Cardiac muscle cell (in vitro differentiated cells and primary cell): ENCODE results near the gene PTPRC.

DNA sequence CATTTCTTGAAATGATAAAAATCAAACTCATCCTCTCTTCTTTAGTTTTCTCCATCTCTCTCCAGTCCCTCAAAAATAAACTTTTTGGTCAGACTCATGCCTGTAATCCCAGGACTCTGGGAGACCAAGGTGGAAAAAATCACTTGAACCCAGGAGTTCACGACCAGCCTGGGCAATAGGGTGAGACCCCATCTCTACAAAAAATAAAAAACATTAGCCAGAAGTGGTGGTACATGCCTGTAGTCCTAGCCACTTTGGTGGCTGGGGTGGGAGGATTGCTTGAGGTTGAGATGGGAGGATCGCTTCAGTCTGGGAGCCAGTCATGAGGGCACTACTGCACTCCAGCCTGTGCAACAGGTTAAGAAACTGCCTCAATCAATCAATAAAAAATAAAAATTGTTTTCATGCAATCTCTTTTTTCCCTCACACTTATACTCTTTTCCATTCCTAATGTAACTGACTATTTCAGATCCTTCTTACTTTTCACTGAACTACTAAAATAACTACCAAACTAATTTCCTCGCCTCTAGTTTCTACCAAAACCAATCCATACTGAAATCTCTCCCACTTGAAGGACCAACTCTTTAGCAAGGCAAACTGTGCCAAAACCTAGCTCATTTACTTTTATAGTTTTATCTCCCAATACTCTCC lies 71.3 kb downstream of the DENND1B start:
- RAMPAGE, long total RNA: no peak
- RRBS: no CpG with 5 or more reads among the region's 3 CpGs

- RAMPAGE, long total RNA: no peak
- RRBS: no CpG with 5 or more reads among the region's 7 CpGs
Measured at GRCh38 chr1:197733369-197734090, 41.8 kb downstream of the DENND1B start.

- RAMPAGE, long total RNA: no peak
- RRBS: no CpG with 5 or more reads among the region's 5 CpGs
Measured at GRCh38 chr1:197802071-197802401, 26.8 kb upstream of the DENND1B start.

GRCh38 chr1:197994802-197995446 lies 77.8 kb downstream of the LHX9 start:
- RAMPAGE, long total RNA: no peak
- RRBS: no CpG with 5 or more reads among the region's 8 CpGs

- RAMPAGE, long total RNA: no peak
- RRBS: no CpG with 5 or more reads among the region's 2 CpGs
Measured at GRCh38 chr1:198193551-198194300, 36.9 kb downstream of the NEK7 start.

GRCh38 chr1:198278684-198279368 lies 122.0 kb downstream of the NEK7 start:
- RAMPAGE, long total RNA: no peak
- RRBS: no CpG with 5 or more reads among the region's 3 CpGs

- RAMPAGE, long total RNA: no peak
- RRBS: no CpG with 5 or more reads among the region's 7 CpGs
Measured at GRCh38 chr1:198320004-198321152, 163.6 kb downstream of the NEK7 start.

DNA sequence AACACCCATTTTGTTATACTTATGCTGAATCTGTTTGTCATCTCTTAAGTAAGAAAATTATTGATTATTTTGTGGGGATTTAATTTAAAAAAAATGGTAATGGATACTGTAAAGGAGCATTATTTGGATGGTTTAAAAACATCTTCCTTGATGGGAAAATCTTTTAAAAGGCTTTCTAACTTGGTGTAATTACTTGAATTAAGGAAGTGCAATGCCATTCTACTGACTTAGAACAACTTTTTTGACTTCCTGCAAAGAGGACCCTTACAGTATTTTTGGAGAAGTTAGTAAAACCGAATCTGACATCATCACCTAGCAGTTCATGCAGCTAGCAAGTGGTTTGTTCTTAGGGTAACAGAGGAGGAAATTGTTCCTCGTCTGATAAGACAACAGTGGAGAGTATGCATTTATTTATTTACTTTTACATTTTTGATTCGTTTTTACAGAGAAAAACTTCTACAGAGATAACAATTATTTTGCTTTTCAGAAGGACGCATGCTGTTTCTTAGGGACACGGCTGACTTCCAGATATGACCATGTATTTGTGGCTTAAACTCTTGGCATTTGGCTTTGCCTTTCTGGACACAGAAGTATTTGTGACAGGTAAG lies at the start of gene PTPRC:
Gene PTPRC, plus strand, starts transcription at position 302 of the 608 bp plus-strand sequence.
- RAMPAGE, long total RNA: no peak
- RRBS: no CpG with 5 or more reads among the region's 5 CpGs

GRCh38 chr1:198649794-198650669 lies 11.2 kb downstream of the PTPRC start:
- RAMPAGE, long total RNA: no peak
- RRBS: no CpG with 5 or more reads among the region's 3 CpGs

- RAMPAGE, long total RNA: no peak
- RRBS: no CpG with 5 or more reads among the region's 3 CpGs
Measured at GRCh38 chr1:198658431-198658848, 19.6 kb downstream of the PTPRC start.

DNA sequence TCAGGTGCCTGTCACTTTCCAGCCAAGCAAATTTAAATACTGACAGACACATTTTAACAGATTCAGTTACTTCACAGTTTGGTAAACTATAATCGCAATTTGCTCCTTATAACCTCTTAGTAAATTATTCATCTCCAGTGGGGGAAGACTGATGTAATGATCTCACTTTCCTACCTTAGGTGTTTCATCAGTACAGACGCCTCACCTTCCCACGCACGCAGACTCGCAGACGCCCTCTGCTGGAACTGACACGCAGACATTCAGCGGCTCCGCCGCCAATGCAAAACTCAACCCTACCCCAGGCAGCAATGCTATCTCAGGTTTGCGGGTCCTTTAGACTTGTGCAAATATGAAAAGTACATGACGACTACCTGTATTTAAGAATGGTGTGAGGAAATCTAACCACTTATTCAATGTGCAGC lies 60.6 kb downstream of the PTPRC start:
- RAMPAGE, long total RNA: no peak
- RRBS: no CpG with 5 or more reads among the region's 12 CpGs

- RAMPAGE, long total RNA: no peak
- RRBS: no CpG with 5 or more reads among the region's 9 CpGs
Measured at GRCh38 chr1:198929619-198930861, 291.2 kb downstream of the PTPRC start.

GRCh38 chr1:198934510-198935138 lies 295.8 kb downstream of the PTPRC start:
- RAMPAGE, long total RNA: no peak
- RRBS: no CpG with 5 or more reads among the region's 7 CpGs

DNA sequence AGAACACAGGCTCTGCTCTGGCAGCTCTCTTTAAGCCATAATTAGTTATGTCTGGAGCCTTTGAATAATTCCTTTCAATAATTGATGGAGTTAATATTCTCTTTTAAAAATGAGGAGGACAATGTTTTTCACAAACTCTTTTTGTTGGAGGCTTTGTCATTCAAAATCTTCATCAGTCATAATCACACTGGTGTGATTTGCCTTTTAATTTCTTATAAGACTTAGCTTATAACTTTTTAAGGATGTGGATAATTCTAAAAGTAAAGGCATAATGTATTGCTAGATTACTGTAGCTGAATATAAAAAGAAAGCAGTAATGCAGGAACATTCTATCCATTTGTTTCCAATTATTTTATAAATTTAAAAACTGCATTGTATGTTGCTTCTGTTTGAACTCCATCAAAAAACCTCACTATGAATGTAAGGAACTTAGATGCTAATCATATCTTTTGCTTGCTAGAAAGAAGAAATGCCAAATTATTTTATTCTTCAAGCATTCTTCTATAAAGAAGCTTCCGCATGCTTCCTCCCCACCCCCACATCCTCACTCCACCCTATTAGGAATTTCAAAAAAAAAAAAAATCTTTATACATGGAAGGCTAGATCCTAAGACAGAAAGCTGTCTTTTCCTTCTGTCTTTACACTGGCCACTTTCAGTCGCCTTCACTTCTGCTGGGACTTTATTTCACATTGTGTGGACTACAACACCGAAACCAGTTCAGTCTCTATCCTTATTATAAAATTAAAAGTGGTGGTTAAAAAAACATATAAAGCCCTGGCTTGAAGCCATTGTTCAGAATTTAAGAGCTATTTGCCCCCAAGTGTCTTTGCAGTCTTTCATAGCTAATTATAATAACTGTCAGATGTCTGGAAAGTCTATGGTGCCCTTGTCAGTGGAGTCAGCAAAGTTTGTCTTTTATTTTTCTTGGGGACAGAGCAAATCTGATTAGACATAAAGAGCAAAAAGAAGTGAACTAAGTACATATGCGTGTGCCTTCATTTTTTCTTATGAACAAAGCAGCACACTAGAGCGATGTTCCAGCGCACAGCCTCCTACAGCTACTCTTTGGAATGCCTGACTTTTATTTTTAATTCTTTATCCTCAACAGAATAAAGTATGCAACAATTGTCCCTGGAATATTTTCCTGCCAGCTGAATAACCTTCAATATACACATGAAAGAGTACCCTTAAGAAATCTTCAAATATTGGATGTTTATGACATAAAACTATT lies 297.5 kb downstream of the PTPRC start:
- RAMPAGE, long total RNA: no peak
- RRBS: no CpG with 5 or more reads among the region's 6 CpGs

DNA sequence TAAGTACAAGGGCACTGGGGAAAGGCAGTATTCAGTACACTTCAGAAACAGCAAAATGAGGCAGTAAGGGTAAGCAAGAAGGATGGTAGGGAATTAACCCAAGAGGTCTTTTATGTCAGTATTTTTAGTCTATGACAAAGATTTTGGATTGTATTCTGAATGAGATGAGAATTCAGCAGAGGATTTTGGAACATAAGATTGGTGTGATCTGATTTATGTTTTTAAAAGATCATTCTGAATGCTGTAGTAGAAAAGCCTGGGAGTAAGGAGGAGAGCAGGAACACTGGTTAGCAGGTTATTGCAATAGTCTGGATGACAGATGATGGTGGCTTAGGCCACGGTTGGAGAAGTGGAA lies 570.9 kb upstream of the NR5A2 start:
- RAMPAGE, long total RNA: no peak
- RRBS: no CpG with 5 or more reads among the region's 1 CpG

DNA sequence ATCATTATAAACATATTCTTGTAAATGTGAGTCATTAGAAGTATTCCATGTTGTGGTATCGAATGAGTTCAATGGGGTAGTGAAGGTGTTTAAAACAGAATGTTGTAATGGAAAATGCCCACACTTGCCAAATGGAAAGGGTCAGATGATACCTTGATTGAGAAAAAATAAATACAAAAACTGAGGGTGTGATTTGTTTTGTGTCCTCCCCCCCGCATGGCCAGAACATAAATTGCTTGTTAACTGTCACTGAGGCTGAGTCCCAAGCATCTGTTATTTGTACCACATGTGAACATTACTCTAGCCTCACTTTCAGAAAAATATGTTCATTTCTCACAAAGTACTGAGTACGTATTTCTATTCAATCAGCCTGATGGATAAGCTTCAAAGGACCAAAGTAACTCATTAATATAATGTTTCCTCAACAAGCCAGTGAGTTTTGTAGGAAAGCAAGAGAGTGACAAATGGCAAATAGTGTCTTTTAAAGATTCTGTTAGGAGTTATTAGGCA lies 5.0 kb upstream of the NR5A2 start:
- RAMPAGE, long total RNA: no peak
- RRBS: no CpG with 5 or more reads among the region's 3 CpGs

DNA sequence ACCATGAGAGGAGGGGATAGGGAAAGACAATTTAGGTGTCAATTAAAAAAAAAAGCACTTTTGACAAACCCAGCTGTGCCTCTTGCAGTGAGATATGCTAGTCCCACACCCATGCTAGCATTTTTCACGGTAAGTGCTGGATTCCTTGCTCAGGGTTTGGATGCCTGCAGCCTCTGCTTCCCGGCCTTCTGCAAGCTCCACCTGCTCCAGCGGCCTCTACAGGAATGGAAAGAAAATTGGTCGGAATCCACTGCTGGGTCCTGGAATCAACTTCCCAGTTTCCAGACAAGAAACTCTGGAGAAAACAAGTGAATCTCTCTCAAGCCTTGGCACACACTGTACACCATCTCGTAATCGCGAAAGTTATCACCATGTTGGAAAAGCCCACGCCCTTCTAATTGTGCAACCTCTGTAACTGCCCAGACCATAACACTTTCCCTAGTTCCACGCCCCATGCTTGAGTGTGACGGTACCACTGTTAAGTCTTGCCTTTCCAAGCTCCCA lies 5.9 kb downstream of the NR5A2 start:
- RAMPAGE, long total RNA: no peak
- RRBS: no CpG with 5 or more reads among the region's 10 CpGs

DNA sequence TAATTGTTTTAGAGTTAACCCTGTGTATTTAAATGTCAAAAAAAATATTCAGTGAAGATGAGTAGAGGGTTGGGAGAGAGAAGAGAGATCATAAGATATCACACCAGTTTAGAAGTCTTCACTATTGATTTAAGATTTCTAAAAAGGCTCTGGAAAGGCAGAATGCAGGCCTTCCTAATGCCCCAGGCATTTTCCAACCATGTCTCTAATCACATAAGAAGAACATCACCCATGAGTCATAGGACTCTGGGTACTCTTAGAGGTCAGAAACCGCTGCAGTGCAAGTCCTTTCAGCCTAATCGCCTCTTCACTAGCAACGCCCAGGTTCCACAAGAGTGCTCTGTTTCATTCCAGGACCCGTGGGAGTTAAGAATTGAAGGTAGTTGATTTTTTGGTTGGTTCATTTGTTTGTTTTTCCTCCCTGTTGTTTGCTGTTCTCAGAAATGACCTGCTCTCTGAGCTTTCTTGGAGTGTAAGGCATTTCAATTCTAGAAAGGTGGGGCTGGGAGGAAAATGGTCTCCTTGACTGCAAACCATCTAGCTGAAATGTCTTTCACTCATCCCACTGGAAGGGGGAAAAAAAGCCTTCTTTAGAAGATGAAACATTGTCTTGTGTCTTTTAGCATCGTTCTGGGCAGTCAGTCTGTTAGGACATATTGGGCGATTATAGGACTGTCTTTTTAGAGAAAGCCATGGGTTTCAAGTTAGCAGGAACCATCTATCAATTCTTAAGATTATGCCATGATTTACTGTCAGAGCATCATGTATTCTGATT lies 123.3 kb downstream of the NR5A2 start:
- RAMPAGE, long total RNA: no peak
- RRBS: no CpG with 5 or more reads among the region's 6 CpGs

DNA sequence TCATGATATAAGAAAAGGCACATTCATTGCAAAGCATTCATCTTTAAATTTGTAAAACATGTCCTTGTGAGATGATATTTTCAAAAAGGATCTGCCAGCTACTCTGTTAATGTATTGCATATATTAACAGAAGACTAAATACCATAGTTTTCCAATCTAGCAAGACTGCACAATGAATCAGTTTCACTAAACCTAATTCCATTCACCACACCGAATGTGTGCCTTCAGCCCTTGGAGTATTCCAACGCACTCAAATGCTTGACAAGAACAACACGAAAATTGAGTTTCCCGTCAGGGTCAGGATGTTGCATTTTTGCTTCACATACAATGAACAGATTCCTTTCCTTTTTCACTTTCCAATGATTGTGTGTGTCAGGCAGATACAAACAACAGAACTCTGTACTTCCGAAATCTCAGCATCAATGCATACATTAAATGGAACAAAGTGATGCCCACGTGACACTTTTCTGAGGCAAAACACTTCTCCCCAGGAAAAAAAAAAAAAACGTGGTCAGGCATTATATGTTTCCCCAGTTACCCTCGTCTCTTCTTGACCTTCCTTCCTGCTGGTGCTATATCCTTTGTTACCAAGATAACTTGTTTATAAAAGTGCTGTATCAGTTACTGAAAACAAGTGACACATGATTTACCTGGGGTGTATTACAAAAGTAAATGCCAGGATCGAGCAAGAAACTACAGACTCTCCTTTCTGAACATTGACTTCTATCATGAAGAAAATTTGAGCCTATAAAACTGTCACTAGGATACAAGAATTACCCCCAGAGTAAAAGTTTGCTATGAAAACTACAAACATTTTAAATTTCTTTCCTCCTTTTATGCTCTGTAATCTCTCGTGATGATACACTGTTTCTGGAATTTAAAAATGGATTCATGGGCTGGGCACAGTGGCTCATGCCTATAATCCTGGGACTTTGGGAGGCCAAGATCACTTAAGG lies 181.7 kb downstream of the ZNF281 start:
- RAMPAGE, long total RNA: no peak
- RRBS: no CpG with 5 or more reads among the region's 10 CpGs

GRCh38 chr1:200368176-200368656 lies 41.6 kb downstream of the ZNF281 start:
- RAMPAGE, long total RNA: no peak
- RRBS: no CpG with 5 or more reads among the region's 7 CpGs